Colonic mucosa (tissue), 1 donor: ENCODE results near the genes DEDD2, CEACAM1, PSG9 and ZNF575.

DNA sequence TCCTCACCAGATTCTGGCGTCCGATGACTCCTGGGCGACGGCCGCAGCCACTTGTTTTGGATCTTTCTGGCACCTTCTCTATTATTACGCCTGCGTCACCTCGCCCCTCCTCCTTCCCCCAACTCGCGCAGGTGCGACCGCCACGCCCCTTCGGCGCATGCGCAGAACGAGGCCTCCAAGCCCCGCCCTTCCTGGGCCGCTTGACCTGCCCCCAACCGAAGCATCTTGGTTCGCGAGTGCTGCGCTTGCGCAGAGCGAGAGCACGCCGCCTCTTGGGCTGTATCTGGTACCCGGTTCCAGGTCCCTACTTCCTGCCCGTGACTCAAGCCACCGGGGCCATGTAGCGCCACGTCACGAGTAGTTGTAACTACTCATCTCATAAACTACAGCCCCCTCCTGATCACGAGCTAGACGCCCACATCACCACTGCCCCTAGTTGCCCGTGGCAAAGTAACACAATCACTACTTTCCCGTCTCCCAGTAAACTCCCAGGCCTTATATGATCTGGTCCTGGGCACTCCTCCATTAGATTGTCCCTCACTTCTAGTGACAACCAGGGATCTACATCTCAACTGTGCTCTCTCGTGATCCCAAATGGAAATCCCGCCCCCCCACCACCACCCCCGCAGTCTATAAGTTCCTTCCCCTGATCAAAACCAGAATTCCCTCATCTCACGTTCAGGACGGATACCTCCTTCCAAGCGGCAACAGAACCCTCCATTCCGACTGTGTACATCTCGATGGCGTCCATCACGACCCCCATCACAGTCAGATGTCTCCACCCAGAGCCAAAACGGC lies at the start of gene DEDD2:
Gene DEDD2, minus strand, starts transcription at position 53 of the 798 bp plus-strand sequence.
- PRO-cap: bidirectional peak, plus-strand start at position 325 of the sequence, minus-strand start at position 53 of the sequence

- PRO-cap: no peak
These were observed 5.9 kb downstream of the ZNF526 start for GRCh38 chr19:42225724-42226698.

DNA sequence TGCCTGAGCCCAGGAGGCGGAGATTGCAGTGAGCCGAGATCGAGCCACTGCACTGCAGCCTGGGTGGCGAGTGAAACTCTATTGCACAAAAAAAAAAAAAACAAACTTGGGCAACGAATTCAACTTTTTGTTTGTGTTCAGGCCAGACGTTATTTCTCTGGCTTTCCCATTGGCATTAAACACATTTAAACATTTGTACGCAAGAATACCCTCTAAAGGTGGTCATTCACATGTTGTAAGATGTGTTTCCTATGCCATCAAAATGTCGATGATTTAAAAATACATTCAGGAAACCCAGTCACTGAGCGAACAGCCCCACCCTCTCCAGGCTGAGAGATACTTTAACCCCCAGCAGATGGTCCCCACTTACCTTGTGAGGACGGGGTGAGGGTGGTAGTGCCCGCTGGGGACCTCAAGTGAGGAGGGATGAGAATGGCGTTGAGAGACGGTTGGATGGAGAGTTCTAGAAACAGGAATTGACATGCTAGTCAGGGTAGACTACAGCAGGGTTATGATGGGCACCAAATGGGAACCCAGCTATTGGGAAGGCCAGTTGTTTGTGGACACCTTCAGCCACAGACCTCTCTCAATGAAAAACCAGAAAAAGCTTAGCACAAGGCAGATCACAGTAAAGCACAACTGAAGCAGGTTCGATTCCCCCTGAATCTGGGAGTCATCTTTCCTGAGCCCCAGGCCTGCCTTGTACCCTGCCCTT lies 10.6 kb downstream of the GSK3A start:
- PRO-cap: no peak

DNA sequence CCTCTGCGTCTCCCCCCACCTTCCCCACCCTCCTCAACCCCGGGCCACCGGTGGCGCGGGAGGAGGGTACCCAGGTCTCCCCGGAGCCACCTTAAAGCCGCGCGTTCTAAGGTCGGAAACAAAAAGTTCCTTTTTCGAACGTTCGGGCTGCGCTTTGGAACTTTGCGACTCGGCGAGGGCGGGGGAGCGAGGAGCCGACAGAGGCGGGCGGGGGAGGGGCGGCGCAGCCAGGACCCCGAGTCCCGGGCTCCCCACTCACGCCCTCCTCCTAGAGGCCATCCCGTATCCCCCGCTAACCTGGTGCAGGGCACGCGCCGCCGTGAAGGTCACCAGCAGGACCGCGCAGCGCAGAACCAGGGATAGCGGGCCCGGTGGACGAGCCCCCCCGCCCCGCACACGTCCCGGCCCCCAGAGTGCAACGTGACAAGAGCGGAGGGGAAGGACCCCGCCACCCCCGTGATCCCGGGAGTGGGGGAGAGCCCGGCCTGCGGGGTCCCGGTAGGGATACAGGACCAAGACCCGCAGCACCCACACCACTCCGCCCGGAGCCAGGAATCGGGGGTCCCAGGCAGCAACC lies 600 bp downstream of the ERF start:
- PRO-cap: bidirectional peak, plus-strand start at position 50 of the sequence, minus-strand start outside the sequence; bidirectional peak, plus-strand start at position 200 of the sequence, minus-strand start at position 128 of the sequence; bidirectional peak, plus-strand start at position 465 of the sequence, minus-strand start at position 354 of the sequence

- PRO-cap: no peak
These were observed 8.8 kb downstream of the CIC start for GRCh38 chr19:42277717-42278422.

DNA sequence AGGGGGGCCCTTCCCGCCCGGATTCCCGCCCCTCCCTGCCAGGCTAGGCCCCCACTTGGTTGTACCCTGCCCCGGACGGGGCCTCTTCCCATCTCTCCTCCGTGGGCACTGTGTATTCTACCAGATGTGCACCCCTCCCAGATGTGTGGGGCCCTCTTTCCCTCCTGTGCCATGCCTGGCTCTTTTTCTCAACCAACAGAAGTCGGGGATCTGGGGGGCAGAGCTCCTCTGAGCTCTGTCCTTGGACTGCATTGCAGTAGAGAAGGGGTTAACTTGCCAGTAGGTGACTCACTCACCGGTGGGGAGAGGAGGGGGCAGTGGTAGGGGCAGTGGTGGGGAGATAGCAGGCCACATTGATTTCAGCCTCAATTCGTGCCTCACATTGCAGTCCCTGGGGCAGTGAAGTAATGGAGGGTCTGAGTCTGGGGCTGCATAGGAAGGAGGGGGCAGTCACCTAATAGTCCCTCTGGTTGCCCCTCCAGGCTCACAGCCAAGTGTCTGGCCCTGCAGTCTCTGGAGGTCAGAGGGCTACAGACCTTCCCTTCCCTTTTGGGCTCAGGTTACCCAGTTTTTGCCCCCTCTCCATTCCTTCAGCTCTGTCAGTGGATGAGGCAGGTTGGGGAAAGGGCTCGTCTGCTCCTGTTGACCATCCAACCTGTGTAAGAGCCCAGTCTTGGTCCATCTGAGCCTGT lies 12.8 kb downstream of the CIC start:
- PRO-cap: no peak

DNA sequence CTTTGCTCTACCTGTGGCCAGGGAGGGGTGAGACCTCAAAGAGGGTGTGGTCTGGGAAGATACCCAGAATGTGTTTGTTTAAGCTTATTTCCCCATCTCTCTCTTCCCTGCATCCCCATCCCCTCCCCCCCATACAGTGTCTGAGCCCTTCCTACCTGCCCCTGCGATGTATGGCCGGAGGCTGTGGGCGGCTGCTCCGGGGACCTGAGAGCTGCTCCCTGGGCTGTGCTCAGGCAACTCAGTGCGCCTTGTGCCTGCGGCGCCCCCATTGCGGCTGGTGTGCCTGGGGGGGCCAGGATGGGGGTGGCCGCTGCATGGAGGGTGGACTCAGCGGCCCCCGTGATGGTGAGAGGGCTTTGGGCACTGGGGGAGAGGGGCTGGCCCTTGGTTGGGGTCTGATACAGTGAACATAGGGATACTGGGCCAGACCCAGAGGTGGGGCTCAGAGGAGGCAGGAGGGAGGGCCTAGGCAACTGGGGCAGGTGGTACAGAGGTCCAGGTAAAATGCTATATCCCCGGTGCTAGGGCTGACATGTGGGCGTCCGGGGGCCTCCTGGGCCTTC lies 21.7 kb downstream of the CNFN start:
- PRO-cap: no peak

GRCh38 chr19:42396812-42397006 lies 6.6 kb upstream of the CNFN start:
- PRO-cap: bidirectional peak, plus-strand start at chr19:42397176, minus-strand start at chr19:42396909

DNA sequence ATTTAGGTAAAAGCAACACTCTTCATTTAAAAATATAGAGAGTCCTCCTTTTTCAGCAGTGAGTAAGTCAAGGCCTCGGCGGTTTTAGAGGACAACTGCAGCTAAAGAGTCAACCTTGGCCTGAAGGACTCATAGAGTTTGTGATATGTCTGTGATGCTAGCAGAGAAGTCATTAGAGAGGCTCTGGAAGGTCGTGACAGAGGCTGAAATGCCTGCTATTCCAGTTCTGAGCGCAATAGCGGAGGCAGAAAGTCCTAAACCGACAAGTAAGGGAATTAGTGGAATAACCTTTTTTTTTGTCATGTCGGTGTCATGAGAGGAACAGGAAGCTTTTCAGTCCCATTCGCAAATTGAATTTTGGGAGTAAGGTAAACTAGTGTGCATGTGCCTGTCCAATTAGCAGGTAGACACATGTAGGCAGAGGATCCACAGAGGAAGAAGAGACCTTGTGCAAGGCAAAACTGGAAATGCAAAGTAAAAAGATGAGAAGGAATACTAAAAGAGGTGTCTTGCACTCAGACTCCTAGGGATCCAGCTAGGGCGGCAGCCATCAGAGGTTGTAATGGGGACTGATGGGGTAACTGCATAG lies 5.2 kb upstream of the CXCL17 start:
- PRO-cap: no peak

DNA sequence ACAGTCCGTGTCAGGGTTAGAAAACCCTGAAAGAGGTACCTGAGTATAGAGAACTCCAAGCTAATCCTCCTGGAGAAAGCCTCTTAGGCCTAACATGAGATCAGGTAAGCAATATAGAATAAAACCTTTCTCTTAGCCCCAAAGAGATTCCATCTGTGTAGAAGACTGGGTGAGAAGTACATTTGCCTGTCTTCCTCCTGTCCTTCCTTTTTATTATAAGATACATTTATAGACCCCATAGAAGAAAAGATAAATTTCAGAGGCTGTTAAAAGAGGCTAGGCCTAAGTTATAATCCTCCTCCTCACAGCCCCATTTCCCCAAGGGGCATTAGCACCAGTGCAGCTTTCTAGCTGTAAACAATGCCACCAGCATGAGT lies 20.9 kb downstream of the CEACAM1 start:
- PRO-cap: unidirectional peak, minus-strand start at position 209 of the sequence

GRCh38 chr19:42528141-42529124 lies at the start of gene CEACAM1:
Gene CEACAM1 (minus strand): TSS chr19:42528481.
- PRO-cap: bidirectional peak, plus-strand start at chr19:42528604, minus-strand start at chr19:42528459

DNA sequence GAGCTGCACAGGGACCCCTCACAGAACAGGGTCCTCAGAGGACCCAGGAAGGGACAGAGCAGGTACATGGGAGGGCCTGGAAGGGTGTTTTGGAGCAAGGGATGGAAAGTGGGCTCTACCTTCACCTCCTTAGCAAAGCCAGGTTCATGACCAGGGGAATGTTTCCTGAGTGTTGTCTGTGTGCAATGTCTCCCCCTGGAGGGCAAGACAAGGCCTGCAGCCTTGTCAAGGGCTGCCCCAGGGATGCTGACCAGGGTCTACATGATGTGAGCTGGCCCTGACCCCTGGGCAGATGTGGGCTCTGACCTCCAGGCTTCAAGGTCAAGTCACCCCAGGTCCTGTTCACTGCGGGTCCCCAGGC lies 946 bp upstream of the CEACAM1 start:
- PRO-cap: unidirectional peak, minus-strand start at position 134 of the sequence

- PRO-cap: no peak
These were observed at the start of gene PSG9 for GRCh38 chr19:43269348-43269777. Gene PSG9 (minus strand): TSS chr19:43269530.

- PRO-cap: unidirectional peak, minus-strand start at chr19:43354527
These were observed 816 bp downstream of the CD177 start for GRCh38 chr19:43354217-43354786.

DNA sequence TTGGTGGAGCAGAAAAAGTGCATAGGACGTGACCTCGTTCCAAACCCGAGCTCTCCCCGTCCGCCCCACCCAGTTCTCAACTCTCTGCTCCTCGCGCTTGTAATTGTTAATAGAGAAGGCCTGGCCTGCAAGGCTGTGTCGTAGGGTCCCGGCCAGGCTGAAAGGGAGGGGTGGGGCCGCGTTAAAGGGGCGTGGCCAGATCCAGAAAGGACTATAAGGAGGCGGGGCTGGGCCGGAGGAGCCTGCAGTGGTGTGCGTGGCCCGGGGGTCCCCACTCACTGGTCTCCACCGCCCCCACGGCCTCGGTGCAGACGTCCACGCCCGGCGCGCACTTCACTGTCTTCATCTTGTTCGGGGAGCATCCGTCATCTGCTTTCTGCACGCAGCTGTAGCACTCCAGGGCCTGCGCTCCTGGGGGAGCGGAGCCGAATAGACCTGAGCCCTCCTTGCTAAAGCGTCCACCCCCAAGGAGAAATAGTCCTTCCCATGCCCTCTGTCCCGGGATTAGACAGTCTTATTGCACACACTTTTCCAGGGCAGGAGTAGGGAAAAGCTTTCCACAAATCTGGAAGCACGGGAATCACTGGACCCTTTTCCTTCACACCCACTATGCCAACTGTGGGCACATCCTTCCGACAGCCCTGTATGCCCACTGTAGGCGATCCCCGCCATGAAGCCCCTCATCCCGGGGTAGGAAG lies 1.2 kb downstream of the LYPD3 start:
- PRO-cap: bidirectional peak, plus-strand start at position 247 of the sequence, minus-strand start at position 78 of the sequence

GRCh38 chr19:43501545-43502036 lies 3.0 kb downstream of the PHLDB3 start:
- PRO-cap: no peak

- PRO-cap: bidirectional peak, plus-strand start at chr19:43525473, minus-strand start at chr19:43525357; bidirectional peak, plus-strand start at chr19:43525825, minus-strand start at chr19:43525525
These were observed 1.6 kb downstream of the ETHE1 start for GRCh38 chr19:43525241-43525893.

DNA sequence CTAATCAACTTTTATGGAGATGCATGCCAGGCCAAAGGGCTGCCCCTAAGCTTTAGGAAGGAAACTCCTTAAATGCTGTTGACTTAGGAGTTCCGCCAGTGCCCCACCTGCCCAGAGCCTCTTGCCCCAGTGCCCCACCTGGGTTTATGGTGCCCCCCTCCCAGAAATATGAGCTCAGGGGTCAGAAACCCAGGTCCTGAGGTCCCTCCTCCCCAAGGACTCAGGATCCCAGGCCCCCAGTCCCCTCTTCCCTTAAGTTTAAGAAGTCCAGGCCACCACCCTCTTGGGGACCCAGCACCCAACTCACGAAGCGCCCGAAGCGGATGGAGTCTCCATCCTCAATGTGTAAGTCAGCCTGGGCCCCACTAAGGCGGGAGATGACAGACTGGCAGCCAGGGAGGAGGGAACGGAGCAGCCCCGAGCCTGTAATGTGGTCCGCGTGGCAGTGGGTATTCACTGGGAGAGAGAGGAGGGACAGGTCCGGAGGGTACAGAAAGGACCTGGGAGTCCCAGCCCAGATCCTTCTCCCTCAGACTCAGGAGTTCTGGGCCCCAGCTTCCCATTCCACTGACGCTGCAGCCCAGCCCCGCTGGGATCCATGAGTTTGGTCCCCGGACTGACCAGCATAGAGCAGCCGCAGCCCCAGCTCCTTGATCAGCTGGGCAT lies 974 bp downstream of the ETHE1 start:
- PRO-cap: no peak

GRCh38 chr19:43527704-43528239 lies 771 bp upstream of the ETHE1 start:
- PRO-cap: unidirectional peak, minus-strand start at chr19:43527939

DNA sequence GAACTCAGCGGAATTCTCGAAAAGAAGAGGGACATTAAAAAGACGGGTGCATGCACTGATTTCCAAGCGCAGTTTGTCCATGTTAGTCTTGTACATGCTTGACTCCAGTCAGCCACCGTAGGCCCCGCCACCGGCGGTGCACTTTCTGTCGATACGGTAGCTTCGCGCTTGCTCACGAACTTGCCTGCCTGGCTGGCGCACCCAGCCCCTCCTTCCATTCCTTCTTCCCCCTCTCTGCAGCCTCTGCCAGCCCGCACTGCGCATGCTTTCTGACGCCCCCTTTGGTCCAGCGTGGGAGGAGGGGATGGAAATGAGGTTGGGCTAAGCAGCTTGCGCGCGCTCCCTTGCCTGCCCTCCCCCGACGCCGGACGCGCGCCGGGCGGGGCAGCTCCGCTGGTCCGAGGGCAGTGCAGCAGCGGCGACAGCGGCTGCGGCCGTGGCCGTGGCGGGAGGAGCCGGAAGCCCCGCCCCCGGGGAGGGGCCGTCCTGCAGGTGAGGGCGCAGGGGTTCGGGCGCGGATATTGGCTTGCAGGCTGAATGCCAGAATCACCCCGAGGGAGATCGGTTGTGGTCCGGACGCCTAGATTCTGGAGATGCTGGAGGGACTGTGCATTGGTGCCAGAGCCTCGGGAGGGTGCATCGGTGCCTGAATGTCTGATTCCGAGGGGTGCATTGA lies at the start of gene ZNF575:
Gene ZNF575, plus strand, starts transcription at position 159 of the 676 bp plus-strand sequence.
- PRO-cap: bidirectional peak, plus-strand start at position 307 of the sequence, minus-strand start outside the sequence; bidirectional peak, plus-strand start at position 495 of the sequence, minus-strand start at position 409 of the sequence